GM23338 (cell line): ENCODE measurements around the genes TEX261 and ZNF638.

- PRO-cap, result no peak
- RAMPAGE, long total RNA, result no peak
Measured at GRCh38 chr2:69930044-69931068, 15.4 kb downstream of the MXD1 start.

DNA sequence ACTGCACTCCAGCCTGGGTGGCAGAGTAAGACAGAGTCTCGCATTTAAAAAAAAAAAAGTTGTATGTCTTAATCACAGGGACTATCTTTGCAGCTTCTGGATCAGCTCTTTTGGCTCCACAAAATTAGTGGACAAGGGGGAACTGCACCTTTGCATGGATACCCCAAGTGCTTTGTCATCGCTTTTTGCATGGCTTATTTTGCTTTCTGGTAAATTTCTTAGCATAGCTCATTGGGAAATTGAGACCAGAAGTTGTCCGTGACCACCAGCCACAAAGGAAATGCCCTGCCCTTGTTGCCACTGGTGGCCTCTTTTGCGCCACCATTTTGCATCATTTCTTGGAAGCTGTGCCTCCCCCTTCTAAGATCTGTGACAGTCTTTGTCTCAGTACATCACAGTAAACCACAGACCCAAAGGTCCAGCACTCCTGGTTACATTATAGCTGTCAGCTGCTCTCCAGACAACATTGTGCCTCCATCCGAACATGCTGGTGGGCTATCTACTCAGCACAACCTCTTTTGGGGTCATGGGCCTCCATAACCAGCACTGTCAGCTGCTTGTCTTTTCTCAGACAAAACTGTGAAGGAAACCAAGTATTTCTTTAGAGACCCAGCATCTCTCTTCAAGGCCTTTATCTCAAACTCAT, 43.8 kb upstream of the PCBP1 start:
- PRO-cap, result no peak
- RAMPAGE, long total RNA, result no peak

GRCh38 chr2:70046669-70046868, 40.7 kb upstream of the PCBP1 start:
- PRO-cap, result no peak
- RAMPAGE, long total RNA, result no peak

GRCh38 chr2:70104600-70105137, 17.4 kb downstream of the PCBP1 start:
- PRO-cap, result no peak
- RAMPAGE, long total RNA, result no peak

GRCh38 chr2:70118682-70119280, 31.5 kb downstream of the PCBP1 start:
- PRO-cap, result bidirectional peak, plus-strand start at chr2:70118954, minus-strand start at chr2:70118891
- RAMPAGE, long total RNA, result no peak

GRCh38 chr2:70141158-70141329, 49.8 kb downstream of the C2orf42 start:
- PRO-cap, result bidirectional peak, plus-strand start at chr2:70141378, minus-strand start at chr2:70141255
- RAMPAGE, long total RNA, result no peak

- PRO-cap, result bidirectional peak, plus-strand start at chr2:70142971, minus-strand start at chr2:70142130
- RAMPAGE, long total RNA, result no peak
Measured at GRCh38 chr2:70141886-70142857, 48.6 kb downstream of the C2orf42 start.

GRCh38 chr2:70149042-70149482, 41.8 kb downstream of the C2orf42 start:
- PRO-cap, result bidirectional peak, plus-strand start at chr2:70149374, minus-strand start at chr2:70149217
- RAMPAGE, long total RNA, result no peak

DNA sequence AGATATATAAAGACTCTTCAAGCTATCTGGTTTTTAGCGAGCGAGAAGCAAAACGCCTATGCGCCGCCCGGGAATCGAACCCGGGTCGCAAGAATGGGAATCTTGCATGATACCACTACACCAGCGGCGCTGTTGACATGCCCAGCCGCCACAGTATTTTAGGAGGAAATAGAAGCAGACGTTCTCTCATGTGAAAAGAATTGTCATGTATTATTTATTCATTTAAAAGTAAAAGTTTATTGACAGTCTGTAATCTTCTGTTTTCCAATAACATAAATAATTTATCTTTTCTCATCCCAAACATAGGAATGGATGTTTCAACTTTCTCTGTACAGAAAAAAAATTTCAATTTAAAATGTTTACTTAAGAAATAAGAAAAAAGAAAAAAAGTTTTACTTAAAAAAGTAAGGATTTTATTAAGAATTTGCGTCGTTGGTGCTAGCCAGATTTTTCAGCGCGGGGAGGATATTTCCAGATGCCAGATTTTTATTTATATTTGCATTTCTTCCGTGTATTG, 562 bp upstream of the TIA1 start:
- PRO-cap, result bidirectional peak, plus-strand start at position 144 of the sequence, minus-strand start at position 134 of the sequence
- RAMPAGE, long total RNA, result no peak

- PRO-cap, result no peak
- RAMPAGE, long total RNA, result no peak
Measured at GRCh38 chr2:70472684-70472927, 81.0 kb downstream of the TGFA start.

DNA sequence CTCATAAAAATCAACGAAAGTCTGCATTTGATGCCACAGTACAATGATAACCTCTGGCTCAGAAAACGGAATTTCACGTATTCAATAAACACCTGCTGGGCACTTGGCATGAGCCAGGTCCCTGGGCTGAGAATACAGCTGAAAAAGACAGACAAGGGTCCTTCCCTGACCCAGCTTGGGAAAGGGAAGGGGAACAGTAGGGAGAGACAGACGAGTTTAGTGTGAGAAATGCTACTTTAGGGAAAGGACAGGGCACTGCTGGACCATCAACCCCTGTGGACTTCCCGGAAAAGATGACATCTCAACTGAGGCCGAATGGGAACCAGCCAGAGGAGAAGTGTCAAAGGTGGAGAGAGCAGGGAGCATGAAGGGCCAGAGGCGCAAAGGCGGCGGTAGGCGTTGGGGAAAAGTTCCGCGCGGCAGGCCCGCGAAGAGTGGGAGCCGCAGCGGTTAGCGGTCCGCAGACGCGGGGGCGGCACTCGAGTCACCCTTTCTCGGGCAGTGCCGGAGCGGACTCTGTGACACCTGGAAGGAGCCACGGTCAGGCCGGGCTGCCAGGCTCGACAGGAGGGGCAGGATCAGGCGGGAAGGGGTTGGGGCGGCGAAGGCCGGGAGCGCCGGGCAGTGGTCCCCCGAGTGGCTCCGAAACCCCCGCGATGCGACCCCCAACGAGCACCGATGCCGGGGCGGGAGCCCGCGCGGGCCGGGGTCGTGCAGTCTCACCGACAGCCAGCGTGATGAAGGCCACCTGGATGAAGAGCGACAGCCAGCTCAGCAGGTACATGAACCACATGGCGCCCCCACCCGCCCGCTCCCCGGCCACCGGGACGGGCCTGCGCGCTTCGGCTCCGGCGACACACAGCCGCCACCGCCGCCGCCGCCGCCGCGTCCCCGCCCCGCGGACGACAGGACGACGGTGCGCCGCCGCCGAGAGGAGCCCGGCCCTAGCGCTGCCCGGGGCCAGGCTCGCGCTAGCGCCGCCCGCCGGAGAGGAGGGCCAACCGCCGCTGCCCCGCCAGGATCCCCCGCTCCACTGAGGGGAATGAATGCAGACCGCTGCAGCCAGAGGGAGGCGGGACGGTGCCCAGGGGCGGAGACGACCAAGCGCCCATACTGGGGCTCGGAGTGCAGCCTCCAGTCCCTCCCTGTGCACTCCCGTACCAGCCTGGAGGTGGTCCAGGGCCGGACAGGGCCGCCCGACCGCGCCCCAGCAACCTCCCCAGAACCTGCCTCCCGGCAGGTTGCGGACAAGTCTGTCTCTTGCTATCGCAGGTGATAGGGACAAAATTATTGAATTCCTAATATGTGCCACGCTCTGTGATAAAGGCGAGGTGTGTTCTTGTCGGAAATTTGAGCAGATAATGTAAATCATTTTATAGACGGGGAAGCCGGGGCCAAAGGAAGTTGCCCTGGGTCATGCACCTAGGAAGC, at the start of gene TEX261:
Gene TEX261 (minus strand): TSS at position 909 of the 1,431 bp plus-strand sequence.
- PRO-cap, result bidirectional peak, plus-strand start at position 1,111 of the sequence, minus-strand start at position 909 of the sequence
- RAMPAGE, long total RNA, result no peak

- PRO-cap, result no peak
- RAMPAGE, long total RNA, result no peak
Measured at GRCh38 chr2:71225416-71225650, 1.6 kb downstream of the PAIP2B start.

DNA sequence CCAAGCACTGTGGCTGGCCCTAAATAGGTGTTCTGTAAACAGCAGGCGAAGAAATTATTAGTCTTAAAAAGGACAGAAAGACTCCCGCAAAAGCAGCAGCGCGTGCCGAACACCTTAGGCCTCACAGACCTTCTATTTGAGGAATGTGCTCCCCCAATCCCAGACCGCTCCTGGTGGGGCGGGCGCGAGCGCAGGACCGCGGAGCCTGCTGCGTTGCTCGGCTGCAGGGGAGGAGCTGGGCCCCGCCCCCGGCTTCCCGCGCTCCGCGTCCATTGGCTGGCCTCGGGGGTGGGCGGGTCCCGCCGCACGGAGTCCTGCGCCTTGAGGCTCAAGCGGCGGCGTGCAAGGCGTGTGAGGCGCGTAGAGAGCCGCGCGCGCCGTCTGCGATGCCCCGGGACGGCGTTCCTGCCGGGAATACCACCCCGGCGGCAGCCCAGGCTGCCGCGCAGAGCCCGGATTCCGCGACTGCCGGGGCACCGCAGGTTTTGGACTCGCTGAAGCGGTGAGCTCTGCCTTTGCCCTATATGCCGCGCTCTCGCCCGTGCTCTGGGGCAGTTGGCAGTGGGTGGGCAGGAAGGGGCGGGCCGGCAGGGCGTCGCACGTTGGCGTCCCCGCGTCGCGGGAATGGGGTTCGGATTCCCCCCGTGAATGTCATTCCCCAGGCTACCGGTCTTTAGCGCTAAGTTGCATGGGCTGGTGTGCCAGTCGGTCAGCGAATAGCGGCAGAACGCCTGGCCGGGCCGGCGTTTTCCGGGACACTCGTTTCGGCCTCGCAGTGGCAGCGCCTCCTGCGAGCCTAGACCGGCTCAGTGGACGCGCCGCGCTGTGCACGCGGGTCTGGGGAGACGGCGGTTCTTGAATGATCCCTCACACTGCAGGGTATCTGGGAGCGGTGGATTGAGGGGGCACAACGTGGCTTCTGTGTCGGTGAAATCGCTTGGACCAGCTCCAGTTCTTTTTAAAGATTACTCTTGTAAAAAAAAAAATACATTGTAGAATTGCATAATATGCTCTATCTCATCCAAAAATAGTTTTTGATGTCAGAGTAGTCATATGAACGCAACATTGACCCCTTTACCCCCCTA, 49.7 kb upstream of the PAIP2B start:
- PRO-cap, result bidirectional peak, plus-strand start at position 341 of the sequence, minus-strand start at position 134 of the sequence; bidirectional peak, plus-strand start at position 682 of the sequence, minus-strand start at position 548 of the sequence
- RAMPAGE, long total RNA, result start-site peak on the plus strand centred at position 340 of the sequence, 33 bp wide, 127 and 105 reads in 2 replicates

DNA sequence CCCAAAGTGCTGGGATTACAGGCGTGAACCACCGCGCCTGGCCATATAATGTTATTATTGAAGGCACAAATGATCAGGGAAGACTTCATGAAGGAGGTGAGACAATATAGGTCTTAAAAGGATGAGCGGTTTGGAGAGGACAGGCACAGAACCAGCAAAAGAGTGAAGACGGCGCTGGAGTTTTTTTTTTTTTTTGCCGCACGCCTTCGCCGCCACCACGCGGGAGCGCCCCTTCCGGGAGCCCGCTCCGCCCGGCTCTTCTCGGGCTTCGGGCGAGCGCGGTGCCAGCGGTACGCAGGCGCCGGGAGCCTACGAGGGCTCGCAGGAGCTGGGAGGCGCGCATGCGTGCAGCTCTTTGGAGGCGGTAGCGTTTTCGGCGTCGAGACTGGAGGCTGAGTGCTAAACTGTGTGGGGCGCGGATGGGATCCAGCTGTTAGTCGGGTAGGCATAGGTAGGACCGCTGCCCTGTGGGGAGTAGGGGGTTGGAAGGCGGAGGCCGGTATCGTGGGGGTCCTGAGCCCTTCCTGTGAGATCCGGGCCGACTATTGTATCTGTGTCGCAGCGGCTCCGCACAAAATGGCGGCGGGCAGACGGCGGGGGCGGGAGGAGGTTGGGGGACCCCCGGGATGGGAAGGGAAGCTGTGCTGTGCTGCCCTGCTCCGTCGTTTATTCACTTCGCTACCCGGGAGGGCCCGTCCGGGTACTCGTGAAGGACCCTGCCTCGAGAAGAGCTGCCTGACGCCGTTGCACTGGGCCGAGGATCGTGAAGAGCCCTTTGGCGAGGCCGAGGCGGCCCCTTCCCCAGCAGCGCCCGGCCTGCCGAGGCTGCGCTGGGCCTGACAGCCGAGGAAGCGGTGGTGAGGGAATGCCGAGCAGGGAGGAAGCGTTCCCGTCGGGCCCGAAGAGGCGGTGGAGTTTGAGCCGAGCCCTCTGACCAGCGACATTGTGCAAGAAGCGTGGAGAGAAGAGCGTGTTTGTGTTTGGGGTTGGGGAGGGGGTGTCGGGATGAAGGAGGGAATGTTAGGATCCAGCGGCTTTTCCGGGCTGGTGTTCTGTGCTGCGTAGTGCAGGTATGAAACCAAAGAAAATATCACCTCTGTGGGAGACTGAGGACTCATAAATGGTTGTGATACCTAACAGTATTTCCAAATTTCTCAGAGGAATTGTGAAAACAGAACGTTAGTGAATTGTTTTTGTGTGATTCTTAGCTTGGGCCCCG, at the start of gene ZNF638:
Gene ZNF638 (plus strand): TSS at position 358 of the 1,219 bp plus-strand sequence.
- PRO-cap, result bidirectional peak, plus-strand start at position 371 of the sequence, minus-strand start at position 824 of the sequence
- RAMPAGE, long total RNA, result no peak

GRCh38 chr2:71338585-71338969, 7.0 kb downstream of the ZNF638 start:
- PRO-cap, result no peak
- RAMPAGE, long total RNA, result no peak

- PRO-cap, result bidirectional peak, plus-strand start at chr2:71417038, minus-strand start at chr2:71416956; bidirectional peak, plus-strand start at chr2:71417432, minus-strand start at chr2:71417308; unidirectional peak, minus-strand start at chr2:71417511
- RAMPAGE, long total RNA, result no peak
Measured at GRCh38 chr2:71416739-71417695, 49.5 kb upstream of the DYSF start.

DNA sequence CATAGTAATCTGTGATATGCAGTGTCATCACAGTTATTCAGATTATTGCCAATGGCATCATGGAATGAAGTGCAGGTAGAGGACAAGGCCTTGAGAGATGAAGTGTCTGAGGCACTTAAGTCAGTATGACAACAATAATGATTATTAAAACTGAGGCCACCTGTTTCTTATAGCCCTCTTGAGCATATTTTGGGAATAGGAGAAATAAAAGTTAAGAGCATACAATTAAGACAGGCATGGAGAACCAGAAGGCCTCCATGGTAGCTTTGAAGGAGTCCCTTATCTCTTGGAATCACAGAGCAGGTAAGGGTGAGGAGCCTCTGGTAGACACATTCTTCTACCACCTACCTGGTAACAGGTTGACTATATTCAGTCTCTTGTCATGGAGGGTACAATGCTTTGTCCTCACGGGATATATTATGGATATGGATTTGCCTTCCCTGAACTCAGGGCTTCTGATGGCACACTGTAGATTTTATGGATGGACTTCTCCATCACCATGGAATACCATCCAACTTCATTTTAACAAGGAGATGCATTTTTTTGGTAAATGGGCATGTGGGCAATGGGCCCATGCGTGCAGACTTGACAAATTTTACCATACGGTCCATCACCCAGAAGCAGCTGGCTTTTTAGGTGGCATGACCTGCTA, 22.6 kb upstream of the DYSF start:
- PRO-cap, result no peak
- RAMPAGE, long total RNA, result no peak

DNA sequence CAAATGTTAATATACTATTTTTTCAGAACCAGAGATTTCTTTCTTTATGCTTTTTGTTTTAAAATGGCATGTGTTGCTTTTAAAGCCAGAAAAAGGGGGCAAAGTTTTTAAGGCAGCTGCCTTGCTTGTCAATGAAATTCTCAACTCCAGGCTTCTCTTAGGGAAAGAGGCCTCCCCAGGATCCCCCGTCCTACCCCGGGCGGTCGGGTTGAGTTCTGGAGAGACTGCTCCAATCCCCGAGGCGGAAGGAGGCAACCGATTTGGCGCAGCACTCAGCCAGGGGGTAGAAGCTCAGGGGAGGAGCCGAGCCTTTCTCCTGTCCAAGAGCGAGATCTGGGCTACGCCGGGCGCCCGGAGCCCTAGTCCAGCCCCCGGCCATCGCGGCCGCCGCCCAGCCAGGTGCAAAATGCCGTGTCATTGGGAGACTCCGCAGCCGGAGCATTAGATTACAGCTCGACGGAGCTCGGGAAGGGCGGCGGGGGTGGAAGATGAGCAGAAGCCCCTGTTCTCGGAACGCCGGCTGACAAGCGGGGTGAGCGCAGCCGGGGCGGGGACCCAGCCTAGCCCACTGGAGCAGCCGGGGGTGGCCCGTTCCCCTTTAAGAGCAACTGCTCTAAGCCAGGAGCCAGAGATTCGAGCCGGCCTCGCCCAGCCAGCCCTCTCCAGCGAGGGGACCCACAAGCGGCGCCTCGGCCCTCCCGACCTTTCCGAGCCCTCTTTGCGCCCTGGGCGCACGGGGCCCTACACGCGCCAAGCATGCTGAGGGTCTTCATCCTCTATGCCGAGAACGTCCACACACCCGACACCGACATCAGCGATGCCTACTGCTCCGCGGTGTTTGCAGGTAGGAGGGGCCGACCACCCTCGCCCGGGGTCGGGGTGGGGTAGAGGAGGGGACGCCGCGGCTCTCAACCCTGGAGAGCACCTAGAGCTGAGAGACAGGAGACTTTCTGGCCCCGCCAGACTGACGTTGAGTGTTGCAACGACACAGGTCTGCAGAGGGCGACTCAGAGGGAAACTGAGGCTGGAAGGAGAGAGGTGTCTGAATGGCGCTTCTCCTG, 12.9 kb upstream of the DYSF start:
- PRO-cap, result bidirectional peak, plus-strand start at position 444 of the sequence, minus-strand start at position 419 of the sequence; bidirectional peak, plus-strand start at position 628 of the sequence, minus-strand start at position 573 of the sequence; bidirectional peak, plus-strand start outside the sequence, minus-strand start at position 819 of the sequence
- RAMPAGE, long total RNA, result no peak

GRCh38 chr2:71454304-71455112, 12.0 kb upstream of the DYSF start:
- PRO-cap, result bidirectional peak, plus-strand start at chr2:71454395, minus-strand start at chr2:71454061; bidirectional peak, plus-strand start at chr2:71454540, minus-strand start at chr2:71454448; bidirectional peak, plus-strand start at chr2:71454814, minus-strand start at chr2:71454723
- RAMPAGE, long total RNA, result no peak

DNA sequence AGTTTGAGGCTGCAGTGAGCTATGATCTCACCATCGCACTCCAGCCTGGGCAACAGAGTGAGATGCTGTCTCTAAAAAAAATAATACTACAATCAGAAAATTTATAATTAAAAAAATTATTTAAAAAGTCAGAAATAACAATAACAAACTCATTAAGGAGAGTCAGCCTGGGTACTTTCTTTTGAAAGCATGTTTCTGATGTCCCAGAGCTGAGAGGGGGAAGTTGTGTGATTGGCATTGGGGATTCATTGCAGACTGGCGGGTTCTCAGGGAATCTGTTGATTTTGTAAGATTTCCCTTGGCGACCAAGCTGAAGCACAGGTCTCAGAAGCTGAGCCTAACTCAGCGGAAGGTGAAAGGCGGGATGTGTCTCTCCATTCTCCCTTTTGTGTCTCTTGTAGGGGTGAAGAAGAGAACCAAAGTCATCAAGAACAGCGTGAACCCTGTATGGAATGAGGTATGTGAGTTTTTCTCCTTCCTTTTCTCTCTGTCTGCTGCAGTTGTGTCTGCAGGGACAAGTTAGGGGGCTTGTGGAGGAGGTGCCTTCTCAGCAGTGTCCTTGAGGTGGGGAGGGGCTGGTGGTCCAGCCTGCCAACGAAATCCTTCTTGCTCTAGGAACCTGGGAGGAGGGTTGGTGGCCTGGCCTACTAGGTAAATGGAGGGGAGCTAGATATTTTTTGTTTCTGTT, 14.1 kb downstream of the DYSF start:
- PRO-cap, result no peak
- RAMPAGE, long total RNA, result no peak